Lower leg skin (tissue), 2 donors: ENCODE measurements around a stretch of chr3.

DNA sequence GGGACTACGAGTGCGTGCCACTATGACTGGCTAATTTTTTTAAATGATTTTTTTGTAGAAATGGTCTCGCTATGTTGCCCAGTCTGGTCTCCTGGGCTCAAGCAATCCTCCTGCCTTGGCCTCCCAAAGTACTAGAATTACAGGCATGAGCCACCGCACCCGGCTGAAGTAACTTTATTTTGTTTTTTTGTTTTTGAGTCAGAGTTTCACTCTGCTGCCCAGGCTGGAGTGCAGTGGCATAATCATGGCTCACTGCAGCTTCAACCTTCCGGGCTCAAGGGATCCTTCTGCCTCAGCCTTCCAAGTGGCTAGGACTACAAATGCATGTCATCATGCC is 5.5 kb downstream of the RBSN start:
- PRO-cap, result no peak
- RAMPAGE, long total RNA, 2 experiments, result no peak in any of the 2 experiments

DNA sequence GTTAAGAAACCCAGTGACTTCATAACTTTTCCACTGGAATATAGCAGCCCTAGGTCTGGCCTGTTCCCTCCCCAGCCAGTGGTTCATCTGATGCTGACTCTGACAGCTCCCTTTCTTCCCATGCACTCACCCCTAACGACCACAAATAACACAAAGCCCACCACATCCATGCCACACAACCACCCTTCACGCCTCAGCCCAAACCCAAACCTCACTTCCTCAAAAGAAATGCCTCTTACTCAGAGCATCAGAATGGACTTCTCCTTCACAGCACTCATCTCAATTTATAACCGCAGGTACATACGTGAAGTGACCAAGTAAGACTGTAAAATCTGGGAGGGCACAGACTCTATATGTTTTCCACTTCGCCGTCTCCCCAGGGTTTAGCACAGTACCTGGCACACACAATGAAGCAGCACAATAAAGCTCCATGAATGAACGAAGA is 1.0 kb downstream of the RBSN start:
- PRO-cap, result no peak
- RAMPAGE, long total RNA, 2 experiments, result no peak in any of the 2 experiments

GRCh38 chr3:15102884-15103371 is 4.0 kb upstream of the RBSN start:
- PRO-cap, result no peak
- RAMPAGE, long total RNA, 2 experiments, result no peak in any of the 2 experiments

- PRO-cap, result bidirectional peak, plus-strand start at chr3:15295289, minus-strand start at chr3:15295050
- RAMPAGE, long total RNA, 2 experiments, result no peak in any of the 2 experiments
Observed at GRCh38 chr3:15294323-15295368, 37.7 kb downstream of the SH3BP5 start.

DNA sequence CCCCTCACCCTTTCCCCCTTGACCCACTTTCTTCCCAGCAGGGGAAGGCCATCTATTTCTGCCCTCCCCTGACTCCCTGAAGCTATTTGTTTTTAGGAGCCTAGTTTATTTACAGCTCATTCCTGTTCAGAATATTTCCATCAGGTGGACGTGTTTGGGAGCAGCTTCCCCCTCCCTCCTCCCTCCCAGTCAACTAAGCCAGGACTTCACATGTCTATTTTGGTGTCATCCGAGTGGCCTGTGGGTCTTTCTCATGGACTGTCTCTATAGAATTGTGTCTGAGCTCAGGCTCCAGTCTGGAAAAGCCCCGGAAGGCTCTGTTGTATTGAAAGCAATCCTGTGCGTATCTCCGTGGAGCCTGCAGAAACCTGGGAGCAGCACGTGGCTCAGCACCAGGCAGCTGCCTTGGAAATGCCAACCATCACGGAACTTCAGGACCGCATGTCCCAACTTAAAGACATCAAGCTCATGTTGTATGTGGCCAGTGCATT is 25.2 kb downstream of the COLQ start:
- PRO-cap, result no peak
- RAMPAGE, long total RNA, 2 experiments, result no peak in any of the 2 experiments

DNA sequence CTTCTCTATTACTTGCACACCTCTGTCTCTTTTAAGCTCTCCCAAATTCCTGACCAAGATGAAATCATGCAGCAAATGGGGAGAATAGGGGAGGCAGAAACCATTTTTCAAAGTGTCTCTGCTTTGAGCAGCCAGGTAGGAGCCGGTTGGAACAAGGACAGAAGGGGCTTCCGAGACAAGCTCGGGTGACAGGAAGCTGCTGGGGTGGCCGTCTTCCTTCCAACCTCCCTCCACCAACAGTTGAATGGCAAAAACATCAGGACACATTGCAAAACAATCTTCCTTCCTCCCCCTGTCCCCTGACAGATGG is 370 bp downstream of the COLQ start:
- PRO-cap, result no peak
- RAMPAGE, long total RNA, 2 experiments, result no peak in any of the 2 experiments

- PRO-cap, result no peak
- RAMPAGE, long total RNA, 2 experiments, result no peak in any of the 2 experiments
Observed at GRCh38 chr3:15637242-15638069, 35.9 kb downstream of the BTD start.

GRCh38 chr3:15964580-15965128 is 166.9 kb upstream of the ANKRD28 start:
- PRO-cap, result no peak
- RAMPAGE, long total RNA, 2 experiments, result no peak in any of the 2 experiments

DNA sequence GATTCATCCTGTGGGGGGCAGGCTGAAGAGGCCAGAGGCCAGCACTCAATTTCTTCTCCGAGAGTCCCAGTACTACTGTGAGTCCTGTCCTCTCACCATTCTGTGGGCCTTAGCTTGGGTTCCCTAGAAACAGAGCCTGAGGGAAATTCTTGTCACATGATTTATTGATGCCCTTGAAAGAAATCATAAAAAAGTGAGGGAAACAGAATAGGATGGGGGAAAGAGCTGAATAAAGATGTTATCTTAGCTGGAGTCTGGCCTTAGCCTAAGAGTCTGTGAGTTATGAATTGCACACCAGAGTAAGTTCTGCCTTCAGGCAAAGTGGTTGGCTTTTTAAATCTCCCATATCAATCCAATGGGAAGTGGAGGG is 106.5 kb upstream of the GALNT15 start:
- PRO-cap, result no peak
- RAMPAGE, long total RNA, 2 experiments, result no peak in any of the 2 experiments

DNA sequence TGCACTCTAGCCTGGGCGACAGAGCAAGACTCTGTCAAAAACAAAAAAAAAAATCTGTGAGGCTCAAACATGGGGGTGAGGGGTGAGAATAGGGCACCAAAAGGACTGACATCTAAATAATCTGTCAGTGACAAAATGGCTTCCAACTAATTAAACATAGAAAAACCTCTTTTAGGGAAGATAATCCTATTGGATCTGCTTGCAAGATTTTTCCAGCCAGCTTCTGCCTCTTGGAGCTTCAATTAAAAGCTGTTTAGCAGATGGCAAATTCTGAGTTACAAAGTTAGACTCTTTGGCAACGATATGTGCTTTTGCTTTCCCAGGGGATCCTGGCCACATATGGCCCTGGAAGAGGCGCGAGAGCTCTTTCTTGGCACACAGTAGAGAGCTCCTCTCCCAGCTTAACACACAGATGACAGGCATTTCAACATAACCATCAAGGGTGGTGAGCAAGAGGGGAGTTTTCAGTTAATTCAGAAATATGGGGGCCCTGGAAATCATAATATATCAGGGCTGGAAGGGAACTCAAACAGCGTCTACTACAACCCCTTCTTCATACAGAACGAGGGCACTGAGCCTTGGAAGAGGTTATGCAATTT is 41.6 kb upstream of the GALNT15 start:
- PRO-cap, result bidirectional peak, plus-strand start at position 430 of the sequence, minus-strand start at position 244 of the sequence; unidirectional peak, plus-strand start at position 430 of the sequence
- RAMPAGE, long total RNA, 2 experiments, result no peak in any of the 2 experiments

GRCh38 chr3:16262170-16262770 is 2.5 kb downstream of the DPH3 start:
- PRO-cap, result no peak
- RAMPAGE, long total RNA, 2 experiments, result no peak in any of the 2 experiments

DNA sequence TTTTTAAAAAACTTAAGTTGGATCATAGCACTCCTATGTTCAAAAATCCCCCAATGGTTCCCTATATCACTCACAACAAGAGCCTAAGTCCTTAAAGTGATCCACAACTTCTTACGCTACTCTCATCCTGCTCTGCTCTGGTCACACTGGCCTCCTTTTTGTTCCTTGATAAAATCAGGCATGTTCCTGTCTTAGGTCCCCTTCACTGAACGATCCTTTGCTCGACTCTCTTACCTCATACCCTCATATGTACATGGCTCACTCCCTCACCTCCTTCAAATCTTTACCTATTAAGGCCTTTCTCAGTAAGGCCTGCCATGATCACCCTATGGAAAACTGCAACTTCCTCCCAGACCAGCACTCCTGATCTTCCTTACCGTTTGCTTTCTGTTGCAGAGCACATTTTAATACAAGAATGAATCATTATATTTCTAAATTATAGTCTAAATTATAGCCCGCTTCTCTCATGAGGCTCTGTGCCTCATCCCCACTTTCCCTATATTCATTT is 1.6 kb downstream of the DPH3 start:
- PRO-cap, result no peak
- RAMPAGE, long total RNA, 2 experiments, result no peak in any of the 2 experiments

DNA sequence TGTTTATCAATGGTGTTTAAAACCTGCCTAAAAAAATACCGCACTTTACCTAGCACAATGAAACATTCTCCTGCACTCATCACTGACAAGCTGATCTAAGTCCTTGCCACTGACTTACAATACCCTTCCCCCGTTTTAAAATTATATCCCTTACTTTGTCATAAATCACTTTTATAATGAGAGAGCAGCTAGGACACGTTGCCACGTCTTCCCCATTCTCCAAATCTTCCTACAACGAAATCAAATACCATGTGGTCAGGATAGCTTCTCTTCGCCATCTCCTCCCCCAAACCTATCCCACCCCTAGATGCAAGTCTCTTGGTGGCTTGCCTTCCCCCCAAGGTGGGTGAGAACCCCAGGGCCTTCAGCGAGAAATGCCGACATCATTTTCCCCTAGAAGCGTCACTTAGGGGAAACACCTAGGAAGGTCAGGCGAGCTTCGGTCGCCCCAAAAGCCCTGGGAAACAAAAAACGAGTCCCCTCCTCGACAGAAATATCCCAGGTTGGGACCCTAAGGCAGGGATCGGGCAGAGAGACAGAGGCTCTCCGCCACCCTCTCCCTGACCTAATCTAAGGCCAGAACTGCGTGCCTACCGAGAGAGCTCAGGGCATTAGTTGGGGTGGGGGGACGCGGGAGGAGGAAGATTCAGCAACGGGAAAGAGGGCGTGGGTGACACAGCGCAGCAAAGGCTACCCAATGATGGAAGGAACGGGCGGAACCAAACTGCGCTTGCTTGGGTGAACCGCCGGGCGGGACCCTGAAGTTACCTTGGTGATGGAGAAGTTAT is 548 bp downstream of the DPH3 start:
- PRO-cap, result bidirectional peak, plus-strand start at position 686 of the sequence, minus-strand start at position 648 of the sequence
- RAMPAGE, long total RNA, 2 experiments, result no peak in any of the 2 experiments

DNA sequence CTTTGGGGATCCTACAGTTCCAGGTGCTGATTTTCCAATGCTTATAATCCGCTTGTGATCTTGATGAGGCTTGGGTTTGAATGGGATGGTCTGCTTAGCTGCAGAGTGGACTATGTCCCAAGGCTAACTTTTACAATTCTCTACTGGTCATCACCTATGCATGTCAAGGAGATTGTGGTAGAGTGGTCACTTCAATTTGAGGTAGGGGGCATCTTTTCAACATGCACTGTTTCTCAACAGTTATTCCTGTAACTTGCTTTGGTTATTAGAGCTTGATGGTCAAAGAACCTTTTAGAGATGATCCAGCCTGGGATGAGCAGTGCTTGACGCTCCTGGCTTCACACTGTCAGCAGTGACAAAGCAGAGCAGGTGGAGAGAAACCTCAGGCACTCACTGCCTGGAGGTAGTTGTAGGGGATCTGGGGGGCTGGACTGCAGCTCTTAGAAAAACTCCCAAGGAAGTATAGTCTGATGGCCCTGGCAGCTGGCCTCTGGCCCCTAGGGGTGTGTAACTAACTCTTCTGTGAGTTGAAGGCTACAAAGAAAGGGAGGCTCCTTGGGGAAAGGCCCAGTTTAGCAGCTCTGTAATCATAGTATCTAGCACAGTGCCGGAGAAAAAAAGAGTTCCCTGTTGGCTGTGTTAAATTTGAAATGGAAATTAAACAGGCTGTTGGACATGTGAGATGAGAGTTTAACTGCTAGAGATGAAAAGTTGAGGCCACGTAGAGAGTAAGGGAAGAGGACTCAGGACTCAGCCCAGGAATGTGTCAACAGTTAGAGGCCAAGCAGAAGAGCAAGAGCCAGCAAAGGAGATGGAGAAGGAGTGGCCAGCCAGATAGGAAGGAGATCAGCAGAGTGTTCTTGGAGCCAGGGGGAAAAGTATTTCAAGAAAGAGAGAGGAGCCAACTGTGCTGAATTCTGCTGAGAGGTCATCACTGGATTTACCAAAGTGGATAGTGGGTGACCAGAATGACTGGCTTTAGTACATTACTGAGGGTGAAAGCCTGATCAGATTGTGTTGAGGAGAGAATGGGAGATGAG is 14.1 kb downstream of the OXNAD1 start:
- PRO-cap, result no peak
- RAMPAGE, long total RNA, 2 experiments, result no peak in any of the 2 experiments

DNA sequence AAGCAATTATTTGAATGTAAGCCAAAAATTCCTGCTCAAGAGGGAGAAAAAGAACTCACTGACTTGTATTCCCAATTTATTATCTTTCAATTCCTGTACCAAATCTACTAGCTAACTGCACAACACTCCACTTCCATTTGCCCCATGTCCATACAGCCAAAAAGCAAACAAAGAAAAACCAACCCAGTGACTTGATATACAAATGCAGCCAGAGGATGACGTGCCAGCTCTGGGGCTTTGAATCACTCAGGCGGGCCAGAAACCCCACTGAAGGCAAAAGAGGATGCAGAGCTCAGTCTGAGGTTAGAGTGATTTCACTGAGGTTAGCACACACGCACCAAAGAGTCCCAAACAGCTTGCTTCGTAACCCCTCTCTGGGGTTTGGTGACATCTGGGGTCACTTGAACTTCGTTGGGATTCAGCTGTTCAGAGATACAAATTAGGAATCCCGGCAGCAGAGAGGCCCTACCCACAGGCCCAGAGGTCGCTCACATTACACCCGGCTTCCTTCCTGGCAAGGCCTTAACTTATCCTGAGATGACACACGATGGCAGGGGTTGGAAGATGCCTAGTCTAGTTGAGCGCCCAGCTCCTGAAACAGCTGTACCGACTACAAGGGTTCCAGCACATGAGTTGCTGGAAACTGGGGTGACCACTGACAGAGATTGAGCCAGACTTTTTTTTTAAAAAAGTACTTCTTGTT is 1.6 kb downstream of the RFTN1 start:
- PRO-cap, result unidirectional peak, plus-strand start at position 267 of the sequence; unidirectional peak, plus-strand start at position 295 of the sequence
- RAMPAGE, long total RNA, 2 experiments, result no peak in any of the 2 experiments

DNA sequence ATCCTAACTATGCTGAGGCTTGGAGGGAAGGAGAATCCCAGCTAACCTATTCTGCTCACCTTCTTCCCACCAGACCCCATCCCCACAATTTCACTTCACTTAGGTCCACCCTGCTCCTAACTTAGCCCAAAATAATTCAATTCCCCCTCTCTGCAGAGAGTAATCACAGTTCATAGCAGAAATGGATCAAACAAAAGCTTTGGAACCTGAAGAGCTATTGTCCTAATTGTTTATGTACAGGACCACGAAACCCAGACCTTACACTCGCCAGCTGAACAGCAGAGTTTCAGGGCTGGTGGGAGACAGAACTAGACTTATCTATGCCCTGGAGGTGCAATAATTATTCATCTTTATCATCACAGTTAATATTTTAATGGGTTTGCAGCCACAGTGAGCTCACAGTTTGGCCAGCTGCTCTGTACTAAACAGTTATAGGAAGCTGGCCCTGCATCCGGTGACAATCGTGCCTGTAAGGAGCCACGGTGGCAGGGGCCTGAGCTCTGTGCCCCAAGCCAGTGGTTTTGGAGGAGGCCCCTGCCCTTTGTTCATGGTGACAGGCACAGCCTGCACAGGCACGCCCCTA is 3.0 kb upstream of the RFTN1 start:
- PRO-cap, result no peak
- RAMPAGE, long total RNA, 2 experiments, result no peak in any of the 2 experiments

DNA sequence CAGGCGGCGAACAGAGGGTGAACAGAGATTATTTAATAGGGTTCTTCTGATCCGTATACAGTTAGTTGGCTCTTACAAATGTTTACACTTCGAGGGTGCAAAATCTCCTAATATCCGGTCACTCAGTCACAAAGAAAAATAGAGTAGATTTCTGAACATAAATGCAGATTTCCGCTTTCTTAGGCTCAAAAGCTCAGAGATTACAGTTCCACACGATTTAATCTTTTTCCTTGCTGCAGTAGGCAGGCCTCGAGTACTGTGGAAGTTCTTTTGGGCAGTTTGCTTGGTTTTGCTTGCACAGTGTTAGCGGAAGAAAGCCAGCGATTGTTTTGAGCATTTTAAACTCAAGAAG is 990 bp downstream of the PLCL2 start:
- PRO-cap, result no peak
- RAMPAGE, long total RNA, 2 experiments, result no peak in any of the 2 experiments

- PRO-cap, result no peak
- RAMPAGE, long total RNA, 2 experiments, result no peak in any of the 2 experiments
Observed at GRCh38 chr3:16897482-16897807, 12.7 kb downstream of the PLCL2 start.

- PRO-cap, result no peak
- RAMPAGE, long total RNA, 2 experiments, result no peak in any of the 2 experiments
Observed at GRCh38 chr3:16898862-16899563, 14.3 kb downstream of the PLCL2 start.

DNA sequence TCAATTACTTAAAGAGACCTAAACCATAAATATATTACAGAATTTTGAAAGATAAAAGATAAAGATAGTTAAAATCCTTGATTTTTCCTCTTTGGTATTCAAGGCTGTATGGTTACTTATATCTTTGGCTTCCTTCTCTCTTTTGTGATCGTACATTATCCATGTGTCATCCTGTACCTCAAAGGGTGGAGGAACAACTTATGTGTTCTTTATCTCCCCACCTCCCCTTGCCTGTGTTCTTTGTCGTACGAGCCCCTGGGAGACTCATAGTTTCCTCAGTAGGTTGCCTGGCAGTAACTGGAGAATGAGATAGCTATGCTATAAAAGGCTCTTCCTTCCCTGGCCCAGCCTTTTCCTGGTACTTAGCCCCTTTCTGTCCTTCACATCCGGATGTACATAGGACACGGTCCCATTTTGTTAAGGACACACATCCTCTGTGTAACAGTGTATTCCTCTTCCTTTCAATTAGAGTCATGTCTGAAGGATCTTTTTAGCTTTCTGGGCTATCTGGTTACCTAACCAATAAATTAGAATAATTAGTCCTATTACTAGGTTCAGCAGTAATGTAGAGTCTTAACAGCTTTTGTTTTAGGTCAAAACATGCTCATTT is 32.1 kb downstream of the PLCL2 start:
- PRO-cap, result no peak
- RAMPAGE, long total RNA, 2 experiments, result no peak in any of the 2 experiments